ReNcell CX (cell line): ENCODE measurements around a stretch of chr9.

DNA sequence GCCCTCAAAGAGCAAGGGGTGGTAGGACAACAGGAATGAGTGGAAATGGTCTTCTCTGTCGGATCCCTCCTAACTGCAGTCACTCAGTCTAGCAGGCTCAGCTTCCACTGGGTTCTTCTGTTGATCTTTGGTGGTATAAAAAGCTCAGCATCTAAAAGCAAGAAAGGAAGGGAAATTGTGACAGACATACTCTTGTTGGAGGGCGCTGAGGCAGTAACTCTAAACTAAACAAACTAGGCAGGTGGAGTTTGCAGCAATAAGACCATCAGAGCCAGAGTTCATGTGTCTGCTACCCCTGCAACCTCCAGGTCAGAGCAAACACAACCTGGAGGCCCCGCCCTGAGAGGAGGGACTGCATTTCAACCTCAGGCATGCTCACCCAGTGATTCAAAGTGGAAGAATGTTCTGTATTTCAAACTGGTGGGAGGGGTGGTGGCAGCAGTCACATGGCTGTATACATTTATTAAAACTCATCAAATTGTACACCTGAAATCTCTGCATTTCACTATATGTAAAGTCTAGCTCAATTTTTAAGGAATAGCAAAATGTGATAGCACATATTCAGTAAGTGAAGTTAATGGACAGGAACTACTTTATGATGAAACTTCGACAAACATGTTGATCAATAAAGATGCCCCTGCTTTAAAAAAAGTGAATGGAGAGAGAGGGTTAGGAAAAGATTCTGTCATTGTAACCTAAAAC lies 7.1 kb downstream of the ACTL7A start:
- PRO-cap: no peak

DNA sequence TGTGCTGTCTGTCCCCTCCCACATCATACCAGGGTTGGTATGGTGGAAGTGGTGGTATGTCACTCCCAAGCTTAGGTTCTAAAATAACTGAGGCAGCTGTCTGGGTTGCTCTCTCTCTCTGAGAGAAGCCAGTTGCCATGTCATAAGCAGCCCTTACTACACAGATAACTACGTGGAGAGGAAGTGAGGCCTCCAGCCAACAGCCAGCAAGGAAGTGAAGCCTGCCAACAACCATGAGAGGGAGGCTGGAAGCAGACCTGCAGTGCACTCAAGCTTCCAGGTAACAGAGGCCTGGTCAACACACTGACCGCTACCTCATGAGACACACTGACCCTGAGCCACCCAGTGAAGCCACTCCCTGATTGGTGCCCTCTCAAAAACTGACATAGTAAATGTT lies 18.6 kb downstream of the CTNNAL1 start:
- PRO-cap: no peak

- PRO-cap: no peak
Observed at GRCh38 chr9:109253382-109253936, 67.4 kb downstream of the EPB41L4B start.

- PRO-cap: no peak
Observed at GRCh38 chr9:109421092-109421740, 76.9 kb downstream of the PTPN3 start.

GRCh38 chr9:109476590-109477394 lies 21.3 kb downstream of the PTPN3 start:
- PRO-cap: no peak

- PRO-cap: no peak
Observed at GRCh38 chr9:109498724-109499140, 625 bp upstream of the PTPN3 start.

GRCh38 chr9:109665451-109666052 lies 114.4 kb upstream of the PALM2AKAP2 start:
- PRO-cap: no peak

GRCh38 chr9:109772205-109772524 lies 7.8 kb upstream of the PALM2AKAP2 start:
- PRO-cap: no peak

DNA sequence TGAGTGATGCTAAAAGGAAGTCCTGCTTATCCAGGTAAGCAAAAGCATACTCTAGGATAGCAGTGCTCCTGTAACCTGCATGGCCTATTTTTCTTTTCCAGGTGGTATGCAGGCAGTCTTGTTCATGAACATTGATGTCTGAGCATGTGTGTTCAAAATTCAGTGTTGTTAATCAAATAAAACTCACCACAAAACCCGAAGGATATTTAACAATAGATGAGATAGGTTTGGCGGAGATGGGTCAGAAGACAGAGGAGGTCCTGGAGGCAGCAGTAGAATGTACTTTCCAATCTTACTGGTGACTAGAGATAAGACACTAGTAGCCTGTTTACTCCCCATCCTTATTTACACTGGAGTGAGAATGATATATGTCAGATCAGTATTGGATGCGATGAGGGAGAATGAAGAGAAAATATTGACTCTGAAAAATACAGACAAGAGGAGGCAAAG lies 10.9 kb downstream of the PALM2AKAP2 start:
- PRO-cap: no peak

- PRO-cap: no peak
Observed at GRCh38 chr9:109806410-109807054, 26.5 kb downstream of the PALM2AKAP2 start.

DNA sequence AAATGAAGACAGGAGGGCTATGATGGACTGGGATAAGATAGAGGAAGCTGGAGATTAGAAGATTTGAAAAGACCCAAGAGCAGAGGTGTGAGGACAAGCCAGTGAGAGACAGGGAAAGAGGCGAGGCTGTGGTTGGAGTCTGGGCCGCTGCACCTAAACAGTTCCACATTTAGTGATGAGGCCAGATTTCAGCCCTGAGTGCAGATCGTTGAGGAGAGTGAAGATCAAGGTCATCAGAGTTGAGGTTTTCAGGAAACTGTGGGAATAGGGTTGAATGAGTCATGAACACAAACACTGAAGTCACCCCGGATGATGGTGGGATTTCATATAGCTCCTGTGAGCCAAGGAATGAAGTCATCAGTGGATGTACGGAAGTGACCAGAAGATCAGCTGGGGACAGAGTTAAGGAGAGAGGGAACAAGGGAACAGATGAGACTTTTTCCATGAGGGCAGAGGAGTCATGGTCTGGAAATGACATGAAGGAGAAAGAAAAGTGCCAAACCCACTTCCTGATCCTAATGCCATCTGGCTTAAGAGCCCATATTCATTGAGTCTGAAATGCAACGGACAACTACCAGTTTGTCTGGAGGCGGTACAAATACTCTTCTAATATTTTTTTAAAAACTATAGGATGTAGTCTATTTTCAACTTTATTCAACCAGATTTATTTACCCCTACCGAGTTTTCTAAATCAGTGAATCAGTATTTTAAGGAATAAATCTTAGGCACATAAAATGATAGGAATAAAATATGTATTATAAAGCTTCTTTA lies 36.5 kb downstream of the PALM2AKAP2 start:
- PRO-cap: no peak

GRCh38 chr9:109817199-109817435 lies 37.1 kb downstream of the PALM2AKAP2 start:
- PRO-cap: no peak

GRCh38 chr9:109856501-109857395 lies 76.8 kb downstream of the PALM2AKAP2 start:
- PRO-cap: no peak

DNA sequence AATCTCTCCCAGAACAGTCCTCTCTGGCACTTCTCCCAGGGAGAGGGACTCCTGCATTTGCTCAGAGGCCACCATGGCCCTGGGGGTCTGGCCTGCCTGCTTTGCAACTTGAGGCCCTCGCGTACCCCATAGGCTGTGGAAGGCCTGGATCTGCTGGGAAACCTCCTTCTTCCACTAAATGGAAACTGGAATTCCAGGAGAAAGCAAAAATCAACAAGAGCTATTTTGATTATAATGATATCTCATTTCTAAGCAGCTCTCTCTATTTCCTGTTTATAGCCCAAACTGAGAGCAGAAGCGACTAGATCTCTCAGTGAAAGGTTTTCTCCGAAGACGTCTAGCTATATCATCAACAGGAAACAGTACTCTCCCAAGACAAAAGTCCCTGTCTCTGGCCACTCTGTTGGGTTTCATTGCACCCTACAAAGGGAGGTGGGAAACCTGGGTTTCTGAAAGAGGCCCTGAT lies 188.2 kb downstream of the PALM2AKAP2 start:
- PRO-cap: no peak

- PRO-cap: no peak
Observed at GRCh38 chr9:109997574-109998047, 210.3 kb downstream of the C9orf152 start.

GRCh38 chr9:110128838-110129463 lies 79.0 kb downstream of the C9orf152 start:
- PRO-cap: no peak

GRCh38 chr9:110170973-110171654 lies 36.8 kb downstream of the C9orf152 start:
- PRO-cap: no peak

- PRO-cap: no peak
Observed at GRCh38 chr9:110202238-110202807, 5.6 kb downstream of the C9orf152 start.

- PRO-cap: no peak
Observed at GRCh38 chr9:110206770-110207965, 791 bp downstream of the C9orf152 start.

GRCh38 chr9:110255794-110256176 lies 522 bp downstream of the TXN start:
- PRO-cap: bidirectional peak, plus-strand start at chr9:110256127, minus-strand start at chr9:110256131